Mesenteric fat pad (tissue), 1 donor: ENCODE measurements around the gene UBASH3B.

- PRO-cap = no peak
Measured at GRCh38 chr11:120325943-120326231, 788 bp downstream of the TLCD5 start.

DNA sequence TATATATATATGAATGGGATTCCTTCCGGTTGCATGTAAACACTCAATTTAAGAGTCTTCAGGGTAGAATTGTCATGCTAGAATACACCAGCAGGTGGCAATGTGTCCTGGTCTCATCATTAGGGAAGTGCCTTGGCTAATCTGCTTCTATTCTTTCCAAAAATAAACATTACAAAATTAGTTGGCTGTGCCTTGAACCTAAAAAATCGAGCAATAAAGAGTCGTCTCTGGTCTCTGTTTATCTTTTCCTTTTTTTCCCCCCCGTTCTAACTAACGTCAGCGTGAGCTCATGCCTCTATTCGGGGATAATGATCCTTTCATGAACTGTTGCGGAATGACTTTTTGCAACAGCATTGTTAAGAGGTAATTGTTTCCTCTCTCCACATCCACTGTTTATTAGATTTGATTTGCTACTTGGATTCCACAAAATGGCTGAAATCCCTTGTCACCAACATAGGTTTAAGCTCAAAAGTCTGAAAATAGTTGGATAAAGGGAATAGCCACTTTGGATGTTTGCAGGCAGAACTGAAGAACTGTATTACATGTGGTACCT is 1.2 kb upstream of the ARHGEF12 start:
- PRO-cap = no peak

DNA sequence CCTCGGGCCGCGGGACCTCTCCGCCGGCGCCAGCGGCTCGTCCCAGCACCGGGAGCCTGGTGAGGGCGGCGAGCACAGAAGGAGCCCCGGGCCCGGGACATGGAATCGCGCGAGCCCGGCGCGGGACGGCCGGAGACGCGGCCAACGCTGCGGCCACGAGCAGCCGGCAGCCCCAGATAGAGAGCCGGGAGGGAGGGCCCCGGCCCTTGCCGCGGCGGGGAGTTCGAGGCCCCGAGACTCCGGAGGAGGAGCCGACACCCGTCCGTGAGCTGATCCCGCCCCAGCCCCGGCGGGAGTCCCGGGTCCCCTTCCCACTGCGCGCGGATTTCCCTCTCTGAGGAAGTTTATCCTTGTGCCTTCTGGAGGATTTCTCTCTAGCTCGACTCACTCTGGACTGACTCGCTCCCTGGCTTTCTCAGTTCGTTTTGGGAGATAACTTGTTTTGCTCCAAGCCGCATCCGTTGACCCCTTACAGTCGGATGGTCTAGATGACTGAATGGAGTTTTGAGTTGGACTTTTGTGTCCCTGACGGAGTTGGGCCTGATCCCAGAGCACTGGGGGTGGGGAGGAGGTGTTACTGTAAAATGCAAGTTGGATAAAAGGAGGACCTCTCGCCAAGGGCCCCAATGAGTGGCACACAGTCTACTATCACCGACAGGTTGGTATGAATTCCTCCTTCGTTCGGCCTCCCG is 551 bp downstream of the ARHGEF12 start:
- PRO-cap = no peak

- PRO-cap = no peak
Measured at GRCh38 chr11:120385065-120385571, 48.9 kb downstream of the ARHGEF12 start.

- PRO-cap = no peak
Measured at GRCh38 chr11:120829287-120829577, 194.7 kb upstream of the TBCEL start.

- PRO-cap = no peak
Measured at GRCh38 chr11:120912049-120912508, 111.8 kb upstream of the TBCEL start.

DNA sequence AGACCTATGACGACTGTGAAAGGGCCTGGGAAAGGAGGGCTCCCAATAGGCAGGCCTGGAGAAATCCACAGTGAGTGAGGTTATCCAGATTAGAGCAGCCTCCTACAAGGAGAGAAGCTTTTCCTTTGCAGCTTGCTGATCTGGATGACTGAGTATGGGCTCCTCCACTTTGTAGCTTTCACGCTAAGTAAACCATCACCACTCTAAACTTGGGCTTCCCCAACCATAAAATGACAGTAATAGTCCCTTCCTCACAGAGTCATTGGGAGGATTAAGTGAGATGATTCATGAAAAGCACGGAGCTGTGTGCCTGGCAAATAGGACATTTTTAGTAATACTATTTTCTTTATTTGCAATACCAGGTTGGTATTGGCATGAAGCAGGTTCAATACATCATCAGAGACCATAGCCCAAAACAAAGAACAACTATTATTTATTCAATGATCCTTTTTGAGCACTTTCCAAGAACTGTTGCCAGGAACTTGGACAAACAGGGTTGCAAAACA is 65.2 kb downstream of the SC5D start:
- PRO-cap = no peak

GRCh38 chr11:121446781-121447123 is 5.4 kb upstream of the SORL1 start:
- PRO-cap = no peak

- PRO-cap = no peak
Measured at GRCh38 chr11:121451257-121451835, 768 bp upstream of the SORL1 start.

DNA sequence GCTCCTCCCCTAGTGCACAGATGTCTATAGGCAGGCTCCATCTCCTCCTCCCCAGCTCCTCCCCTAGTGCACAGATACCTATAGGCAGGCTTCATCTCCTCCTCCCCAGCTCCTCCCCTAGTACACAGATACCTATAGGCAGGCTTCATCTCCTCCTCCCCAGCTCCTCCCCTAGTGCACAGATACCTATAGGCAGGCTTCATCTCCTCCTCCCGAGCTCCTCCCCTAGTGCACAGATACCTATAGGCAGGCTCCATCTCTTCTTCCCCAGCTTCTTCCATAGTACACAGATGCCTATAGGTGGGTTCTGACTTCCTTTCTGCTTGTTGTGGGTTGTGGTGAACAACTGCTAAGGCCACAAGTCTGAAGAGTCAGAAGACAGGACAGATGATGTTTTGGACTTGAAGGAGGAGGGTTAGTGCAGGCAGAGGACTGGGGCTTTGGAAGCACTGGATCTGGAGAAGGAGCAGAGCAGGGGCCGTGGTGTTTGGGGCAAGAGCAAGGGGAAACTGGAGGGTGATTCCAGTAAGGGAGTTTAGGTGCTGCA is 29.7 kb downstream of the SORL1 start:
- PRO-cap = no peak

GRCh38 chr11:121553712-121554268 is 101.7 kb downstream of the SORL1 start:
- PRO-cap = no peak

DNA sequence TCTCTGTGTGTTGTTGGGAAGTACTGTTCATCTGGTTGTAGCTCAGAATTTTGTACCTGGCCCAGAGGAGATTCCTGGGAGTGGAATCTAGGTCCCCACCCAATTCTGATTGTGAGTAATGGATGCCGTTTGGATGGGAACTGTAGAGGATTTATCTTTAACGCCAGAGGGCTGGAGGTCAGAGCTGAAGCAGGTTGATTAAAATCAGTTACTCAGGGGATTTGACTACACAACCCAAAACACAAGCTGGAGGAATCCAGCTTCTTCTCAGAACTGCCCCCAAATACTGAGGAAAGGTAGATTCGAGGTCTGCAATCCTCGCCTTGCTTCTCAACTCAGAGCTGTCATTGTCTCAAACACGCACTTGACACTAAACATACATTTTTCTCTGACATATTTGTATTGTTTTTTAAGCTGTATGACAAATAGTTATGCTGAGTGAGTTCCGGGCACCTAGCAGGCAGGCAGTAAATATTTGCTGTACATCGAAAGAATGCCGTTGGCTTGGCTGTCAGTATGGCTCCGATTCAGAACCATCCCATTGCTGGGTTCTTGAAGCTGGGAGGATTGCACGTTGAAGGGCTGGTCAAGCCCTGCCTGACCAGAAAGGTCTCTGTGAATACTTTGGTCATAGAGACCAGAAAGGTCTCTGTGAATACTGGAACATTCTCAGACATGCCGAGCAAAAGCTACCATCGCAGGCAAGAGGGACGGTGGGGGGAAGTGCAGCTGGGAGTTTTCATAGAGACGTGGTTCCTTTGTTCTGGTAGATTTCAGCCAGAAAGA is 202.6 kb downstream of the SORL1 start:
- PRO-cap = no peak

DNA sequence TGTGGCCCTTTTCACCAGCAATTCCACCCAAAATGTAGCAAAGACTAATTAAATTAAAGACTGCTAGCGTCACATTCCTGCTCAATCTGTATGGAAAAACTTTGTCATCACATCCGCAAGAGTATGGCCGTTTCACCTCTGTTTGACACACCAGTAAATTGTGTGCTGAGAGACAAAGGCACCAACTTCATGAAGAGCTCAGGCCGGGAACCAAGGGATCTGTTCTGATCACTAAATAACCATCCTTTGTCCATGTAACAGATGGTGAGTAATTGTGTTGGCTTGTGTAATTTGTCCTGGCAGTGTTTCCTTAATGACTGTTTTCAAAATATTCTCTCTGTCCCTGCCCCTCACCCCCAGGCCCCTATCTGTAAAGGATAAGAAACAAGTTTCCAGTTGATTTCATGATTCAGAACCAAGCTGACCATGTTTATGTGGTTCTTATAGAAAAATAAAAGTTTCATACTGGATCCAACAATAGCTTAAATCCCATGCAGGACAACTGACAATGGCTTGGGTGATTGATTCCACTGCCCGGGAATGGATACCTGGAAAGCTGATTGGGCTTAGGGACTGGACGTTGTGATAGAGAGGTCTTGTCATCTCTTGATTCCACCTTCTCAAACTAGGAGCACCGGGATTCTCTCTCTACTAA is 210.1 kb downstream of the SORL1 start:
- PRO-cap = no peak

GRCh38 chr11:121722280-121723325 is 270.5 kb downstream of the SORL1 start:
- PRO-cap = unidirectional peak, plus-strand start at chr11:121722762

GRCh38 chr11:122104259-122104814 is 11.7 kb downstream of the BLID start:
- PRO-cap = no peak

DNA sequence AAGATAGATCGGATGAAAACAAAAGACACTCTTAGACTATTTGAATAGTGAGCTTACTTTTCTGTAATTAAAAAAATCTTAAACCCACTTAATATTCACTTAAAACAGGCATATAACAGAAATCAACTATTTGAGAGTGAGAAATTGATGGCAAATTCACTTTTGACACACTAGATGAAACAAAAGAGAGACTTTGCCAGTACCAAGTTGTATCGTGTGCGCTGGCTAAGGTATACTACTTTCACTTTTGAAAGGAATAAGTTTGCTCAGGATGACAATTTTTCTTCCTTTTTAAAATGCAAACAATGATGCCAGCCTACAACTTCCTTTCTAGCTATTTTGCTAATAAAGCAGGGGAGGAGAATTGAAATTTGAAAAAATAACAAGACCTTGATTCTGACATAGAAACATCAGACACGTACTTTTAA is 41.5 kb upstream of the BLID start:
- PRO-cap = no peak

DNA sequence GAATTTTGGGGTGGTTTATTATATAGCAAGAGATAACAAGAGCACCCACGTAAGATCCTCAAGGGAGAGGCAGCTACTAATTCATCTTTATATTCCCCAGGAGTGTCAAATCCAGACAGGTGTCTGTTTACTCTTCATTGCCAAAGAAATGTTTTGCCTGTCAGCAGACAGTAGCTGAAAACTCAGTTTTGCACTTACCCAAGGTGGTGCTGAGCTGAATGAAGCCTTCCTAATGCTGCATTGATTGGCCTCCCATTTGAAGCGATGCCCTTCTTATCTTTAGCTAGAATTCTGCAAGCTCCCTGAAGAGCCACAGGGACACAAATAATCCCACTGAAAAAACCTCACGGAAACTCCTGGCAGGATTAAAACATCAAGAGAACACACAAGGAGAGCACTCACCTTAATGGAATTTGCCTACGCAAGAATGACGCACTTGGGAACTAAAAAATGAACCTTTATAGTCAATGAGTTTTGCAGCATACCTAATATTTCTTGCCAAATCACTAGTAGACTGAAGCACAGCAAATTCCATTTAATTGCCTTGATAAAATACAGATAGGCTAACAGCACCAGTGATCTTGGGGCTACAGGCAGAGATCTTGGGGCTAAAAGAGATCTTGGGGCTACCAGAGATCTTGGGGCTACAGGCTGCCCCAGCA is 232.9 kb upstream of the UBASH3B start:
- PRO-cap = no peak

DNA sequence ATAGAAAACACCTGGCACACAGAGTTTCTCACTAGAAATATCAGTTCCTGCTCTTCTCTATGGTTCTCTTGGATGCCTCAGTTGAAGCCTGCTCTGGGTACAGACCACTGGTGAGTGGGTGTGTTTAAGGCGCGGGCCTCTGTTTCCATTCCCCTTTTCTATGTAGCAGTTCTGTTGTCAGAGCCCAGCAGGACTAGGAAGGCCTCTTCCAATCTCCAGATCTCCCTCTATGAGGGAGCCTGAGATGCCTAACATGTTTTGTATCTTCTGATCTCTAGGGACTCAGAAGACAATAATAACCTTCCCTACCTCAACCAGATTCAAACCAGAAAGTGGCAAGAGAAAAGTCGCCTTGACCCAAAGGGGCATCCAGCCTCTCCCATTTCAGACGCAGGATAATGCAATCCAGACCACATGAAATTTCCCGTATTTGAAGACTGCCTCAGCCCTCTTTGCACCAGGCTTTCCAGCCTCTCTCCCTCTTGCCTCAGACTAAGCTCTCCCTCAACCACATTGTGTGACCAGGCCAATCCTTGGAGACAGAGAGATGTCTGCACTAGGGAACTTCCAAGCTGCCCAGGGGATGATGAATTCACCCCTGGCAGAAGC is 150.1 kb upstream of the UBASH3B start:
- PRO-cap = no peak

- PRO-cap = unidirectional peak, plus-strand start at chr11:122655722
Measured at GRCh38 chr11:122655444-122656159, at the start of gene UBASH3B. UBASH3B (plus strand) TSS chr11:122655722.

DNA sequence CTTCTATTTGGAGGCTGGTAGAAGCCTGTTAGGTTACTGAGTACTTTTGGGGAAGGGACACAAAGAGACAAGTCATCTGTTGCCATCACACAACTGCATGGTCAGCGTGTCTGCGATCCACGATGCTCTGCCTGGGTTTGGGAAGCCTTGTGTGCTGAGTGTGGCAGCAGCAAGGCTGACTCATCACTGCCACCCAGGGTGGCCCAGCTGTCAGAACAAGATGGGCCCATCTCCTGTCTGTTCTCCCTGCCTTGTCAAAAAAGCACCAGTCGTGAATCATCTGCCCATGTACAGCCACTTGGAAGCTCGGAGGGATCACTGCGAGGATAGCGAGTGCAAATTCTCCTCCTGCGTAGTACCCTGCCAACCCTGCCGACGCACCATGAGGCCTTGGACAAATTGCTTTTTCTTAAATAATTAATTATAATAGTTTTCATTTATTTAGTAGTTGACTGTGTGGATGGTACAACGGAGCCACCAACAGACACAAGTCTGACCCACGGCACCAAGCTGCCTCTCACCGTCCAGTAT is 26.3 kb downstream of the UBASH3B start:
- PRO-cap = no peak